ENCODE measurements around the genes C1QTNF9 and WASF3.

- PRO-cap, result unidirectional peak, plus-strand start at chr13:23505273
Observed at GRCh38 chr13:23505146-23505662, 65.0 kb upstream of the TNFRSF19 start.

- PRO-cap, result no peak
Observed at GRCh38 chr13:23794502-23795159, 94.6 kb downstream of the MIPEP start.

DNA sequence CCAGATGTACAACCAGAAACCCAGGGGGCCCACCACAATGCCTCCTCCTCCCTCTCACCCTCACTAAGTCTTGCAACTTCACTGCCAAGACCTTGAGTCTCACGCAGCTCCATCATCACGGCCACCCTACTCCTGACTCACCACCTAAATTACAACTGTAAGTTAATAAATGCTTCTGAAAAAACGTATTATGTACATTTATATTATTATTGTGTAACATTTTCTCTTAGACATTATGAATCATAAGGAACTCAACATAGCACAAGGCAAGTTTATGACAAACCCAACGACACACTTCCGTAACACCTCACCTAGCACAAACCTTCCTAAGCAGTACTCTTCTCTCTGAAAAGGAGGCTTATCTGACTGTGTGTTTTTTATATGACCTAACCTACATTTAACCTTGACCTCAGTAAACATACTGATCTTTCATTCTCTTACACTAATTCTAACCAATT, 20.6 kb downstream of the MIPEP start:
- PRO-cap, result no peak

- PRO-cap, result no peak
Observed at GRCh38 chr13:23995743-23996060, 106.5 kb upstream of the MIPEP start.

DNA sequence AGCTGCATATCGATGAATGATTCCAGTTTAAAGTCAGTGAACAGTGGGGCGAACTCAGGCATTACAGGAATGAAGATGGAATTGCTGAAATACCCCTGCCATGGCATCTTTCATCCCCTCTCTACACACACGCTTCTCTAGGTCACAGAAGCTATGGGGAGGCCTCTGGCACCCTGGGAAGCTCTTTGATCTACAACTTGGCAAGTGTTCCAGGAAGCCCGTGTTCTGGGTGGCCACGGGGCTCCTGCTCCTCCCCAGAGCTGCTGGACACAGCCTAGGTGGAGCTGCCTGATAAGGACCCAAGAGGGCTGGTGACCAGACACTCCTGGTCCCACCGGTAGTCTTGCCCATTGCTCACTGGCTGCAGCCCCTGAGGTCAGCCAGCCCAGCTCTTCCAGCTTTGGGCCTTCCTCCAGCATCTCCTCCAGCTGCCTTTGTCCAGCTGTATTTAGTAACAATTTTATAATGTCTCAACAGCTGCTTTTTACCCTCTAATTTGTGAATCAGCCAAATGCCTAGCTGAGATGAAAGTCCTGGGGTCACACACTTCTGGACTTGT, 72.9 kb upstream of the SPATA13 start:
- PRO-cap, result no peak

- PRO-cap, result no peak
Observed at GRCh38 chr13:24119968-24120300, 40.6 kb upstream of the SPATA13 start.

DNA sequence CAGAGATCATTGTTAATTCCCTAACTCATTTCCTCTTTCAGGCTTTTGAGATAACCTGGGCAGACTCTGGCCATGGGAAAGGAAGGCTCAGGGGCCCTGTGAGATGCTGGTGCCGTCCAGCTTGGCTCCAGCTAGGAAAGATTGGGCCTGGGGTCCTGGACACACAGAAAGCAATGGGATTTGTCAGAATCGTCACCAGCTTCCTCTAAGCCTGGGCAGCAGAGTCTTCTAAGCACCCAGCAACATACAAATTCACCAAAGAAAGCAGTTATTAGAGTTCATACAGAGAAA, 36.7 kb upstream of the SPATA13 start:
- PRO-cap, result no peak

- PRO-cap, result no peak
Observed at GRCh38 chr13:24192443-24193166, 32.1 kb downstream of the SPATA13 start.

- PRO-cap, result no peak
Observed at GRCh38 chr13:24217956-24218429, 57.5 kb downstream of the SPATA13 start.

- PRO-cap, result no peak
Observed at GRCh38 chr13:24309430-24309762, at the start of gene C1QTNF9. C1QTNF9 (plus strand) TSS chr13:24309580.

- PRO-cap, result no peak
Observed at GRCh38 chr13:24627066-24627570, 53.1 kb upstream of the ATP12A start.

DNA sequence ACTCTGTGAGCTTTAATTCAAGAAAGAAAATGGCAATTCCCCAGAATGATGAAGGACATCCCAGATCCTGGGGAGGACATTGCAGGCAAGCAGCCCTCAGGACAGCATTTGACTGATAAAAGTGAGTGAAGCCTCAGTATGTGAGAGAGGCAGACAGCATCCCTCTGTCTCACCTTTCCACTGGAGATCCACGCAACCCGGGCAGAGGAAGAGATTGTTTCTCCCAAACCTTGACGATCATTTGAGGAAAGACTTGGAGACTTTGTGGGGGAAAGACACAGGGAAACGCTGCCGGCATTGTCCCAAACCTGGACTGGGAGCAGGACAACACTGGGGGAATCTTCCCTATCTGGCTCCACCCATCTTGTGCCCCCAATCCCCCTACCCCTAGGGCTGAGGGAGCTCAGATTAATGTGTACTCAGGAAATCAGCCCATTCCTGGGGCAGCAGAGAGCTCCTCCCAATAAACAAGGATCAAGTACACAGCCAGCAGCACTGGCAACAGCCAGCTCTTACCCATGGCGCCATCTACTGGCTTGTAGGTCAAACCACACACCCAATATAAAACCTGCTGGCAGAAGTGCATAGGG, 45.5 kb upstream of the CENPJ start:
- PRO-cap, result no peak

GRCh38 chr13:25171199-25171874, 751 bp downstream of the AMER2 start:
- PRO-cap, result no peak

GRCh38 chr13:25311621-25312460, 10.4 kb downstream of the NUP58 start:
- PRO-cap, result no peak

DNA sequence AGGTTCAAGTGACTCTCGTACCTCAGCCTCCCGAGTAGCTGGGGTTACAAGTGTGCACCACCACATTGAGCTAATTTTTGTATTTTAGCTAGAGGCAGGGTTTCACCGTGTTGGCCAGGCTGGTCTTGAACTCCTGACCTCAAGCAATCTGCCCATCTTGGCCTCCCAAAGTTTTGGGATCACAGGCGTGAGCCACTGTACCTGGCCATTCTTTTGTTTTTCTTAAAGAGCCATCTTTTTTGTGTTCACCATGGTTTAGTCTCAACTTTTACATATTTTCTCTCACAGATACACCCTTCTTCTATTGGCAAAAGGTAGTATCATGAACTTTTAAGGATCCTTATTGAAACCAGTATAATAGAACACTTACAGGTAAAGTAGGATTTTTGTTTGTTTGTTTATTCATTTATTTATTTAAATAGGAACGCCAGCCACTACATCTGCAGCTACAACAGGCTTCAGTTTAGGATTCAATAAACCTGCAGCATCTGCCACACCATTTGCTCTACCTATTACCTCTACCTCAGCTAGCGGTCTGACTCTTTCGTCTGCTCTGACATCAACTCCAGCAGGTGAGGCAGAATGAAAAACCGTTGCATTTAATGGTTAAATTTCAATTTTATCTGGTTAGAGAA, 11.2 kb downstream of the NUP58 start:
- PRO-cap, result no peak

DNA sequence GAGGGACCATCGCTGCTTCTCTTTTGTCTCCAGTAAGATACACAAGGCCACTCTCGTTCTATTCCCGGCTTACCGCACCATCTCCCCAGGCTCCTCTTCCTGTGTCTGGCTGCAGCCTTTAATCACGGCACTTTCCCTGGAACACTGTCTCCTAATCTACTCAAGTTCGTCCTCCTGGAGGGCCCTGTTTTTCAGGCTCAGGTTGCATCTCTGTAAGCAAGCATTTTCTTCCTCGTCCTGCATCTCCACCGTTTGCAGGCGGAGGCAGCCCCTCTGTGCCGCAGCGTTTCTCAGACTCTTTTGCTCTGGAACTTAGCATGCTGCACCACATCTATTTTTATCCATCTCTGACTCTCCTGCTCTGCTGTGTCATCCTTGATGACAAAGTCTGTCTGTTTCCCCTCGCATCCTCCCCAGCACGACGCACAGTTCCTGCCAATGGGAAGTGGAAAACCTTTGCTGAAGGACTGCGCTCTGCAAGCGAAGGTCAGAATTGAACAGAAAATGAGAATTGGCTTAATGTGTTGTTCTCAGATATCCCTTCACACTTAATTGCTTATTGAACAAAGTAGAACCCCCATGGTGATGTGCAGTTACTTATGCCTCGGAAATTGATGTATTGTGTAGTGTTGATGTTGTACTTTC, 117.5 kb downstream of the ATP8A2 start:
- PRO-cap, result no peak

- PRO-cap, result no peak
Observed at GRCh38 chr13:26222662-26223085, 560 bp upstream of the RNF6 start.

- PRO-cap, result no peak
Observed at GRCh38 chr13:26480514-26480922, 77.0 kb upstream of the WASF3 start.

GRCh38 chr13:26557626-26558810, at the start of gene WASF3:
WASF3 (plus strand) TSS chr13:26557683.
- PRO-cap, result unidirectional peak, plus-strand start at chr13:26557732

- PRO-cap, result no peak
Observed at GRCh38 chr13:26600482-26601011, 43.1 kb downstream of the WASF3 start.

Measured in mesothelial cell of epicardium (in vitro differentiated cells).